Epithelial cell of esophagus (primary cell): ENCODE results near the gene AKIRIN1.

DNA sequence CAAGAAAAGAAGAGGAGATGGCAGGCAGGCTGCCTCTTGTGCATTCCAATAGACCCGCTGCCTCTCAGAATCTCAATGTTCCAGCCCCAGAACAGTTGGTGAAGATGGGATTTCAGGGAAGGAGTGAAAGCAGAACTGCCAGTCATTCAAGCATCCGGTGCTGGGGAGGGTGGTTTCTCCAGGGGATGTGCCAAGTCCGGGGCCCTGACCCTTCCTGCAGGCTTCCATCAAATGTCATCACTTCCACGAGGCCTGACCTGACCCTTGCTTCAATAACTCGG is 386.5 kb upstream of the POU3F1 start:
- RRBS = no CpG with 5 or more reads among the region's 5 CpGs

- RRBS = 3% methylated on average over 6 of the region's 41 CpGs
Observed at GRCh38 chr1:38559148-38560078, 300.2 kb downstream of the RRAGC start.

GRCh38 chr1:38815838-38816595 is 43.6 kb downstream of the RRAGC start:
- RRBS = no CpG with 5 or more reads among the region's 37 CpGs

- RRBS = no CpG with 5 or more reads among the region's 13 CpGs
Observed at GRCh38 chr1:38929090-38929755, 12.4 kb downstream of the RHBDL2 start.

GRCh38 chr1:38990753-38991414 is at the start of gene AKIRIN1:
AKIRIN1 (plus strand) TSS chr1:38991276.
- RRBS = 2% methylated on average over 26 of the region's 48 CpGs

- RRBS = 2% methylated on average over 26 of the region's 41 CpGs
Observed at GRCh38 chr1:38991415-38992033, 448 bp downstream of the AKIRIN1 start.

DNA sequence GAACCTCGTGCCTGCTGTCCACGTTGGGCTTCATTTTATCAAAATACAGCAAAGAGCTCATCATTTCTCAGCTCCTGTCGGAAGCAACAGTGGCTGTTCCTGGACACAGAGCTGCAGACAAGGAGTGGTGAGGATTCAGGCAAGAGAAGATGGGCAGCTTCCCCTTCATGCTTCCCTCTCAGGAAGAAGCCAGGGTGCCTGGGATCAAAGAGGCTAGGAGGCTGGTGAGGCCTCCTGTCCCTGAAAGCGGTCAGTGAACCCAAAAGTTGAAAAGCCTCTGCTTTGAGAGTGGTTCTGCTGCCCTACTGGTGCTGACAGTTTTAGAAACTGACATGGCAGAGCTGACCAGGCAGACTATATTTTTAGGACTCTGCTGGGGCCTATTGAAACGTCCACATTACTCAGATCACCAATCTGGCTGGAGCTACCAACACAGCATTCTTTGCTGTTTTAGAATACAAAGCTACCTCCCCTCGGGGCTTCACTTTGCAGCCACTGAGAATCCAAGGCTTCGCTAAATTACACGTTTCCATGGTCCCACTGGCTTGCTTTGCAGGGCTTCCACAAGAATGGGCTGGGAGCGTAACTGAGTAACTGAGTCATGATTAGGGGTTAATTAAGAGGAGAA is 21.0 kb downstream of the NDUFS5 start:
- RRBS = no CpG with 5 or more reads among the region's 9 CpGs

DNA sequence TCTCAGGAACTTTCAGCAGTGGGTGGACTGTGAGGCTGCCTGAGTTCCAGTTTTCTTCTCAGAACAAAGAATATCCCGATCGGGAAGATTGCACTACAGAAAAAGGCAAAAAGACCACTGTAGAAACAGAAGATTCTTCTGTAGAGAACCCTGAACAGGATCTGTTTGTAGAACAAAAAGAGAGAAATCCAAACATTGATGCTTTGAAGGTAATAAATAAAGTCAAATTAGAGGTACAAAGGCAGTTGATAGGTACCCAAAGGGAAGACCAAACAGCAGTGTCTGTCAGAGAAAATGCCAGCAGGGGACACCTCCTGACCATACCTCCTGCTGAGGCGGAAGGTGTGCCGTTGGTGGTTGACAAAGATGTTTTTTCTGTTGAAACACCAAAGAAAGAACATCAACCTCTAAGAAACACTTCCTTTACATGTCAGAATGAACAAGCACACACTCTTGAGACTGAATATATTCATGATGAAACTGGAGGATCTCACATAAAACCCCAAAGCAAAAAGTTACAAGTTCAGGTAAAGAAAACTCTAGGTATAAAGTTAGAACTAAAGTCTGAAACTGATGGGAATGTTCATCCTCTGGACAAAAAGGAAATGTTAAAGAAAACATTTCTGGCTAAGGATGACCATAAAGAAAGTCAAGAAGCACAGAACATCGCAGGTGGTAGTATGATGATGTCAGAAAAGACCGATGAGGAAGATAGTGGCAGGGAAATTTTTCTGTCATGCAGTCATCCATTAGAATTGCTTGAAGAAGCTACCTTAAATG is 128.4 kb downstream of the MACF1 start:
- RRBS = no CpG with 5 or more reads among the region's 6 CpGs

DNA sequence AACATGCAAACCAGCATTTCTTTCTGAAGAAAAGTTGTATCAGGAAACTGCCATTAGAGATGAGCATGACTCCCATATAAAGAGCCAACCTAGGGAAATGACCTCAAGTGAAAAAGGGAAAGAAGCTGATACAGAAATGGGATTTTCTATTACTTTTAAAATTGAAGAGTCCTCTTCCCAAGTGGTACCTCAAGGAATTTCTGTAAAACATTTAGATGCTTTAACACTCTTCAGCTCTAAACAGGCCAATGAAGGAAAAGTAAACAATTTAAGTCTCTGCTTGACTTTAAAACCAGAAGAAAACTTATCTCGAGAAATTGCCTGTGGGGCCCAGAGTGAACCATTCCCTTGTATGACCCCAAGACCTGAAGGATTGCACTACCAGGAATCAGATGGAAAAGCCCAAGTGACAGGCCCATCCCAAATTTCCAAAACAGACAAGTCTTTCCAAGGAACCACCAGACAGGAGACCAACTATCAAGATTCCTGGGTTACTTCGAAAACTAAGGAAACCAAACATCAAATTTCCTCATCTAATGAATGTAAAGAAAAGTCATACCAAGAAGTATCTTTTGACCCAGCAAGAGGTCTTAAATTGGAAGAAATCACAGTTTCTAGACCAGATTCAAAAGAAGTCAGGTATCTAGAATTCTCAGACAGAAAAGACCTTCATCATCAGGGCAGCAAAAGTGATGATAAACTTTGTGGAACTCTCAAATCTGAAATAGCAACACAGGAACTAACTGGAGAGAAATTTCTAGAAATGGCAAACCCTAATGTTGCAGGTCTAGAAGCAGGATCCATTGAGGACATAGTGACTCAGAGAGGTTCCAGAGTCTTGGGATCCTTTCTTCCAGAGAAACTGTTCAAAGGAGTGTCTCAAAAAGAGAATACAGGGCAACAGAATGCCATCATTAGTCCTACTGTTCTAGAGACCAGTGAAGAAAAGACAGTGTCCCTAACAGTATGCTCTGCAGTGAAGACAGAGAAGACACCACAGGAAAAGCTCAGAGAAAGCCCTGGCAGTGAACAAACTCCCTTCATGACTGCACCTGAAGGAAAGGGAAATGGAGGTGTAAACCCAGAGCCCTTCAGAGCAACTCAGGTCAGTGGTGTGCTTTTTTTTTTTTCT is 131.4 kb downstream of the MACF1 start:
- RRBS = no CpG with 5 or more reads among the region's 2 CpGs

DNA sequence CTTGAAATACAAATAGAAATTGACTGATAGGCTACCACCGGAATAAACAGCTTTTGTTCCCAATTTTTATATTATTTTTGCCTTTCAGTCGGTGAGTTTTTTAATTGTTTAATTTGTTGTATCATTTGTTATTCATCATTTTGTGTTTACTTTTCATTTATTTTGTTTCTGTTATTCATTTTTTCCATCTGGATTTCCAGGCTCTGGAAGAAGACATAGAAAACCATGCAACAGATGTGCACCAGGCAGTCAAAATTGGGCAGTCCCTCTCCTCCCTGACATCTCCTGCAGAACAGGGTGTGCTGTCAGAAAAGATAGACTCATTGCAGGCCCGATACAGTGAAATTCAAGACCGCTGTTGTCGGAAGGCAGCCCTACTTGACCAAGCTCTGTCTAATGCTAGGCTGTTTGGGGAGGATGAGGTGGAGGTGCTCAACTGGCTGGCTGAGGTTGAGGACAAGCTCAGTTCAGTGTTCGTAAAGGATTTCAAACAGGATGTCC is 63.6 kb upstream of the BMP8A start:
- RRBS = no CpG with 5 or more reads among the region's 6 CpGs

- RRBS = no CpG with 5 or more reads among the region's 7 CpGs
Observed at GRCh38 chr1:39434442-39435073, 56.9 kb upstream of the BMP8A start.

- RRBS = no CpG with 5 or more reads among the region's 7 CpGs
Observed at GRCh38 chr1:39441593-39442618, 49.5 kb upstream of the BMP8A start.

DNA sequence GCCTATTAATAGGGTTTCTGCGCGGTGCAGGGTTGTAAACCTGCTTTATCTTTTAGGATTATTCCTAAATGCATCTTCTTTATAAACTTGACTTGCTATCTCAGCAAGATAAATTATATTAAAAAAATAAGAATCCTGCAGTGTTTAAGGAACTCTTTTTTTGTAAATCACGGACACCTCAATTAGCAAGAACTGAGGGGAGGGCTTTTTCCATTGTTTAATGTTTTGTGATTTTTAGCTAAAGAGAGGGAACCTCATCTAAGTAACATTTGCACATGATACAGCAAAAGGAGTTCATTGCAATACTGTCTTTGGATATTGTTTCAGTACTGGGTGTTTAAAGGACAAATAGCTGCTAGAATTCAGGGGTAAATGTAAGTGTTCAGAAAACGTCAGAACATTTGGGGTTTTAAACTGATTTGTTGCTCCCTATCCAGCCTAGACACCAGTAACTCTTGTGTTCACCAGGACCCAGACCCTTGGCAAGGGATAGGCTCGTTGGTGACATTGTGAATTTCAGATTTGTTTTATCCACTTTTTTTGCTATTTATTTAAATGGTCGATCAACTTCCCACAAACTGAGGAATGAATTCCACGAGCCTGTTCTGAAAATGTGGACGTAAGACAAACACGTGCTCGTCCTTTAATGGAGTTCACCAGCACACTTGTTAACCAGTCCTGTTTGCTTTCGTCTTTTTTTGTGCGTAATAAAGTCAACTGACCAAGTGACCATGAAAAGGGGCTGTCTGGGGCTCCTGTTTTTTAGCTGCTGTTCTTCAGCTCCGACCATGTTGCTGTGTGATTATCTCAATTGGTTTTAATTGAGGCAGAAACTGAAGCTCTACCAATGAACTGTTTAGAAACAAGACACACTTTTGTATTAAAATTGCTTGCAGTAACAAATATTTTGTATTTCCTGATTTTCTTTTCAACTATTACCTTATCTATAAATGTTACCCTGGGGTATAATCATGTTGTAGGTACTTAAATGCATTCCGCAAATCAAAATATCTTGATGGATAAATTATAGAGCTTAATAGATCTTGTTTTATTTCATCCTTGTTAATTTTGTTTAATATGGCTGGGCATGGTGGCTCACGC is 5.0 kb upstream of the BMP8A start:
- RRBS = no CpG with 5 or more reads among the region's 15 CpGs

DNA sequence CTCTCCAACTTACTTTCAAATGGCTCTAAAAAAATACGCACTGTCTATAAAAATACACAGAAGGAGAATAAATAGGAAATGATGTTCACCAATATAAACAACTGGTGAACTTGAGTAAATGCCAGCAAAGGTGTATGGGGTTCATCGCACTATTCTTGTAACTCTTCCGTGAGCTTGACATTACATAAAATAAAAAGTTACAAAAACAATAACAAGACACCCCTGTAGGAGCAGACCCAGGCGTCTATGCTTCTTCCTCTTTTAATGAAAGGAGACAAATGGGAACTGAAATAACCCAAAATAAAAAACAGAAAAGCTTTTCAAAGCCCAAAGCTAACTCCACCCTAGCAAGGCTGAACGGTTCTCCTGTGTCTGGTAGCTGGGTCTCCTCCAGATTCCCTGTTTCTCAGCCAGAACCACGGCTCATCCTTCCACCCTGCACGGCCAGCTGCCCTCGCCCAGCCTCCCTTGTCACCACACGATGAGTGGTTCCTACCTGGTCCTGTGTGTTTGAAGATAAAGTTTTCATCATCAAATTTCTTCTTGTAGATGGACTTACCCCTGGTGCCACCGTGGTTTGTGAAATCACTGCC is 35.3 kb downstream of the PABPC4 start:
- RRBS = no CpG with 5 or more reads among the region's 10 CpGs

DNA sequence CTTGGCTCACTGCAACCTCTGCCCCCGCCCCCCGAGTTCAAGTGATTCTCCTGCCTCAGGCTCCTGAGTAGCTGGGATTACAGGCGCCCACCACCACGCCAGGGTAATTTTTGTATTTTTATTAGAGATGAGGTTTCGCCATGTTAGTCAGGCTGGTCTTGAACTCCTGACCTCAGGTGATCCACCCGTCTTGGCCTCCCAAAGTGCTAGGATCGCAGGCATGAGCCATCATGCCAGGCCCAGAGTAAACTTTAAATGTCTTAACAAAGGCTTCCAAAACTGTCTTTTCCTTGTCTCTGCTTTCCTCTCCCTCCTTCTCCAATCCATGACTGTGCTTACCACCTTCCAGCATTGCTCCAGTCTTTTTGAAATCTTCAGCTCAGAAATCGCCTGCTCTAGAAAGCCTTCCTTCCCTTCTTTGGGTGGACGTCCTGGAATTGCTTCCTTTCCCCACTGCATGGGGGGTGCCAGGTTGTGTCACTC is 17.4 kb upstream of the PABPC4 start:
- RRBS = no CpG with 5 or more reads among the region's 9 CpGs

DNA sequence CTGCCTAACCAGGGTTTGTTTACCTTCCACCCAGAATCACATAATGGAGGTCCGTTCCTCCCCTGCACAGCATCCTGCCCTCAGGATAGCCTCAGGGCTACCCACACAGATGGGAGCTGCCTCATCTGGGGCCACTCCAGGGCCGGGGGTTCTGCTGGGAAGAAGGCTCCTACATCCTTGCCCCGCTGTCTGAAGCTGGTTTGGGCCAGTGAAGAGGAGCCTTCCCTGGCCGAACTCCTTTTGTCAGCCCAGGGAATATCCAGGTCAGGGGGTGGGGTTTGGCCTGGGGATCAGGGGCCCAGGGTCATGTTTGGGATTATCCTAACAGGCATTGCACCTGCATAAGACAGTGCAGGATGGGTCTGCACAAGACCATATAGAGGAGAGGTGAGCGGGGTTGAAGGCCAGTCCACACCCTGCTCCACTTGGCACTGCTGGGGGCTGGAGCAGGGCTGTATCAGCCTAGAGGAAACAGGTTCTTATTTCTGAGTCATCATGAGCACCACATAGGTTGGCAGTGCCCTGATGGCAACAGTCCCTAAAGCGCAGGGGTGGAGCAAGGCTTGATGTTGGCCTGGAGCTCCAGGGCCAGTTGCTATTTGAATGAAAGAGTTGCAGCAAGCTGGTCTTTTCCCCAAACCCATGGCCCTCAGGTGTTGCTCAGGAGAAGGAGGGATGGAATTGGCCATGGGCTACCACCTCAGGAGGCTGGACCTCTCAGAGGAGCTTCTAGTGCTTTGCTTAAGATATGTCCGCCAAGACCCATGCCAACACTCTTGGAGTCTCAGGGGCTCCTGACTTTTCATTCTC is 29.7 kb upstream of the BMP8B start:
- RRBS = no CpG with 5 or more reads among the region's 7 CpGs

- RRBS = no CpG with 5 or more reads among the region's 4 CpGs
Observed at GRCh38 chr1:39840938-39841829, 42.1 kb downstream of the TRIT1 start.

- RRBS = 48% methylated on average over 2 of the region's 17 CpGs
Observed at GRCh38 chr1:39969042-39969866, 14.3 kb downstream of the MFSD2A start.

DNA sequence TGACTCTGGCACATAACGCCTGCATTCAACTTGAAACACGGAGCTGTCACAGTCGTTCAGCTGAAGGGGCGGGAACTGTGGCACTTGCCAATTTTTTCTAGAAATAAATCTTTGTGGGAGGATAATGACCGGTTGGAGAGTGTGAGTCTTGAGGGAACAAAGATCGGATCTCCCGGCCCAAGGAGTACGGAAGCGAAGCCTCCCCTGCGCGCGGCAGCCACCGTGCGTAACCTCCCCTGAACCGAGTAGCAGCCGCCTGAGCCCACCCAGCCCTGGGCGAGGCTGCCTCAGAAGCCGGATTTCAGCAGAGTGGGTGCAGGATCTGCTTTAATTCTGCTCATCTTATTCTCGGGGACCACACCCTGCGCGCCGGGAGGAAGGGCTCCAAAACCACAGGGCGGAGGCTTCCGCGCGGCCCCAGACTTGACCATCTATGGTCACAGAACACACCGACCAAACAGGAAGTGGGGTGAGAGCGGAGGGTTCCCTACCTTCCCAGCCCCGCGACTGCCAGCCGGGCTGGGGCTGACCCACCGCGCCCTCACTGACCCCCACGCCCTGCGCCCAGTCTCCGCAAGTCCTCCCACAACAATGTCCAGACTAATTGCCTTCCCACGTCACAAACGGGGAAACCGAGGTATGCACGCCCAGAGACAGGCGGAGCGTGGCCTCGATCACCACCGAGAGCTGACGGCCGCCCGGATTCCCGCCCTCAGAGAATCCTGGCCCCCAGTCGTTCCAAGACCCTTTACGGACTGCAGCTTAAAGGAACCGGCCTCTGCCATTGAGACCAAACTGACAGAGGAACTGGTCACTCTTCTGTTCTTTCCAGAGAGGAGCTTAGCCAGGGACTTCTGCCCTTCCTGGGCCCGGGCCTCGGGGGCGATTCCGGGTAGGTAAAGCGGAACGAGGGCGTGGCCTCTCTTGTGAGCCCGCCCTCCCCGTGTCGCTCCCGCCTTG is 673 bp upstream of the CAP1 start:
- RRBS = 3% methylated on average over 10 of the region's 62 CpGs